Cerebellum (tissue), 5 donors: ENCODE measurements around a stretch of chr18.

DNA sequence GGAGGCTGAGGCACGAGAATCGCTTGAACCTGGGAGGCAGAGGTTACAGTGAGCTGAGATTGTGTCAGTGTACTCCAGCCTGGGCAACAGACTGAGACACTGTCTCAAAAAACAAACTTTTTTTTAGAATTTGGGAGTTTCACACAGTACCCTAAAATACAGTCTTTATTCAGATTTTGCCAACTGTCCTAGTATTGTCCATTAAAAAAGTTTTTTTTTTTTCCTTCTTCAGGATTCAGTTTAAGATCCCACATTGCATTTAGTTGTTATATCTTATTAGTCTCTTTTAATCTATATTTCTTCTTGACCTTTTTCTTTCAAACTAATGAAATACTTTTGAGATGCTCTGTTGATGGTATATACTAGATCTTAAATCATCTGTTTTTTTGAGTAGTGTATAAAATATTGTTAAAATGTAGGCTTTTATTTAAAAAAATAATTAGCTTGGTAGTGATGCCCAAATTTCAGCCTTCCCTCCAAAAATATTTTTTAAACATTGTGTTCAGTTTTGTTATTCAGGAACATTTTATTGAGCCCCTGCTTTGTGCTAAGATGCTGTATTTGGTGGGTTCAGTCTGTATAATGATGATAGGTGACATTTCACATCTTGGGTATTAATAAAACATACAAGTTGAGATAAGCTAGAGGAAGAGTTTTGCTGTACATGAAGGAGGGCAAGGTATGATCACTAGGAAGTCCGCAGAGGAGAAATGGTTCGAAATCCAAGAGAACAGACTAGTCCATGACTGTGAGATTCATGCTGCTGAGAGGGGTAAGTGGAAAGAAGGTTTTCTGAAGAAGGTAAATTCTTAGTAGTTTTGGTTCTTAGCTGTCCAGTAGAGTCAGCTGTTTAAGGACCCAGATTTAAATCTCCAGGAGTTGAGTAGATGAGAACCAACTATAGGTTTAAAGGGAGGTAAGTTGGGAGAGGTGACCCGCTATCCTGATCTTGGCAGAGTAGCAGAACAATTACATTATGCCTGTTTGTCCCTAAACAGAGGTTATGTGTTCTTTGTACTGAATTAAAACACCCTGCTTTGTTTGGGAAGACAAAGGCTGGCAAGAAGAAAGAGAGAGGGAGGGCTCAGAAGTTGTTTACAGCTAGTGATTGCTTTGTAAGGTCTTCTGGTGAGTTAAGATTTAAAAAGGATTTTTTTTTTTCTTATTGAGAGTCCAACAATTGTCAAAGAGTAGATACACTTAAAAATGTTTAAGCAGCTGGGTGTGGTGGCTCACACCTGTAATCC lies 36.9 kb downstream of the USP14 start:
- PRO-cap, 3 experiments = no peak in any of the 3 experiments
- RAMPAGE, long total RNA = no peak

GRCh38 chr18:217425-217910 lies 50.4 kb downstream of the THOC1 start:
- PRO-cap, 3 experiments = no peak in any of the 3 experiments
- RAMPAGE, long total RNA = no peak

DNA sequence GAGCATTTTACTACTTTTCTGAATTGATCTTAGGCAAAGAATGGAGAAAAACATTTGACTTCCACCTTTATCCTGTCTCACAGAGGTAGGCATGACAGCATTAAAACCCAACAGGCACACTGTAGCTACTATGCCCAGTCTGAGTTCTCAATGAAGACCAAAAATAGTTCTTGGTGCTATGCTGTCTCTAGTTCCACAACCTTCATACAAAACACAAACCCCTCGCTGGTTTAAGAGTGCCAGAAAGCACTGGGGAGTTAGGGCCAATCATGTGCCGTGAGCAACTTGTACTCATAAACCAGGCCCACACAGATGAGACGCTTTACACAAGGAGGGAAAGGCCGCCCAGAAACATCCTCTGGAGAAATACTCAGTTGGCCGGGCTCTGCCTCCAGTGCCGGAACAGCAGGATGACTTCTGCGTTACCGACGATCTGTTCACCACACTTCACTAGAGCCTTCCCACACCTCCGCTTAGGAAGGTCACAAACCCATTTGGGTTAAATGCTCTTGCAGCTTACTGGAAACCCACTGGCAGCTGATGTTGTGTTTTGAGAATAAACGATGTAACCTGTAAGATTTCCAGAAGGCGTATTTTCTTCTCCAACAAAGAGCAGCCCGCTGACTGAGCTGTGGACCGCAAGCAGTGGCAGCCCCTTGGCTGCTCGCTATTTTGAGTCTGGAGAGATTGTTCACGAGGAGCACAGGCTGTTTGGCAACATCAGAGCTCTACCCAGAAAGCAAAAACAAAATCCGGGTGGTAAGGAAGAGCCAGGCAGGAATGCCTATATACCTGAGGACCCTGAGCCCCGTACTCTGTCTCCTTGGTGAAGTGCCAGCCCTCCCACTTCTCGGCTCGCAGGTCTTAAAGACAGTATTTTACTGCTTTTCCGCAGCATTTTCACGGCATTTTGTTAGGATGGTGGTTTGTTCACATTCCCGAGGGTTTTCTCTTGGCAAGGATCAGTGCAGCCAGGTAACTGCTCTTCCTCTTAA lies 44.1 kb downstream of the COLEC12 start:
- PRO-cap, 3 experiments = no peak in any of the 3 experiments
- RAMPAGE, long total RNA = no peak

- PRO-cap, 3 experiments = no peak in any of the 3 experiments
- RAMPAGE, long total RNA = no peak
Measured at GRCh38 chr18:475081-475565, 25.4 kb downstream of the COLEC12 start.

DNA sequence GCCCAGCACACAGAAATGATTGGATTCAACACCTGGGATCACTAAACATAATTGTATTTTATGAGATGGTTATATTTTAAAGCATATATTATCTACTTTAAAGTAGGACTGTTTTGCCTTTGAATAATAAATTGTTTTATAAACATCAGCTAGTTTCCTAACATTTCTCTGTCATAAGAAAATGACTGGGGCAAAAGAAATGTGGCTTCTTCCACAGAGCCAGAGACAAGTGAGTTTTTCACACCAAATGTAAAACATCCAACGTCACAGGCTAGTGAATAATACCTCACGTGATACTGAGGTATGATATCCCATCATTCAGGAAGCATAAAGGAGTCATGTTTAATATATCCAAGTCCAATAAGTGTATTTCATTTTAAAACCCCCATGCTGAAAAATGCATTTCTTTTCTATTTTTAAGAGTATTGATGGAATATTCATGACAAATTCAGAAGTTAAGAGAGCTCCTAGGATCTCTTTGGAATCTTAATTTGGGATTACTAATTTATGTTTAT lies 5.9 kb downstream of the COLEC12 start:
- PRO-cap, 3 experiments = no peak in any of the 3 experiments
- RAMPAGE, long total RNA = no peak

DNA sequence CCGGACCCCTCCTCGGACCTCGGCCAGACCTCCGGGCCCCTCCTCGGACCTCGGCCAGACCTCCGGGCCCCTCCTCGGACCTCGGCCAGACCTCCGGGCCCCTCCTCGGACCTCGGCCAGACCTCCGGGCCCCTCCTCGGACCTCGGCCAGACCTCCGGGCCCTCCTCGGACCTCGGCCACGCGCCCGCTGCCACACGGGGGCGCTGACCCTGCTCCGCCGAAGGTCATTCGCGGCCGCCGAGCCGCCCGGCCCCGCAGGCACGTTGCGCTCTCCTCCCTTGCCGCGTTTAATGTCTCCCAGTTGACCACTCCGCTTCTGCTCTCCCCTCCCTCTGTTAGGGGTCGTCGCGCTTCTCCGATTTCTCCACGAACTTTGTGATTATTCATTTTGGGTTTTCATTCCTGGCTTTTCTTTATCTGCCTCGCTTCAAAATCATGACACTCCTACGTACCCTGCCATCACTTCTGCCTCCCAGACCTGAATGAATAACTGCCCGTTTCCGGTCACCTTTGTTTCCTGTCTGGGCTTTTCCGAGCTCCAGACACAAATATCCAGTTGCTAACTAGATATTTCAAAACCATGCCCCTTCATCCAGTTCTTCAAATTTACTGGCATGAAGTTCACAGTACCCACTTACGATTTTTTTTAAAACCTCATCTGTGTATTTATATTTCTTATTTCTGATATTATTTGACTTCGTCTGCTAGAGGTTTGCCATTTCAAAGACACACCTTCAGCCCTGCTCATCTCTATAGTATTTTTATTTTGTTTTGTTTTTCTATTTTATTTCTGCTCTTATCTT lies 14.8 kb upstream of the COLEC12 start:
- PRO-cap, 3 experiments = no peak in any of the 3 experiments
- RAMPAGE, long total RNA = no peak

DNA sequence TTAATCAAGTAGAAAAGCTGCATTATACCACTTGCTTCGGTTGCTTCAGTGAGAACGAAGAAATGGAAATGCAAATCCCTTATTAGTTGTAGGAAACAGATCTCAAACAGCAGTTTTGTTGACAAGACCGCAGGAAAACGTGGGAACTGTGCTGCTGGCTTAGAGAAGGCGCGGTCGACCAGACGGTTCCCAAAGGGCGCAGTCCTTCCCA lies 315 bp upstream of the TYMS start:
- PRO-cap, 3 experiments = no peak in any of the 3 experiments
- RAMPAGE, long total RNA = no peak

- PRO-cap, 3 experiments = no peak in any of the 3 experiments
- RAMPAGE, long total RNA = no peak
Measured at GRCh38 chr18:811763-812116, 302 bp downstream of the YES1 start.

DNA sequence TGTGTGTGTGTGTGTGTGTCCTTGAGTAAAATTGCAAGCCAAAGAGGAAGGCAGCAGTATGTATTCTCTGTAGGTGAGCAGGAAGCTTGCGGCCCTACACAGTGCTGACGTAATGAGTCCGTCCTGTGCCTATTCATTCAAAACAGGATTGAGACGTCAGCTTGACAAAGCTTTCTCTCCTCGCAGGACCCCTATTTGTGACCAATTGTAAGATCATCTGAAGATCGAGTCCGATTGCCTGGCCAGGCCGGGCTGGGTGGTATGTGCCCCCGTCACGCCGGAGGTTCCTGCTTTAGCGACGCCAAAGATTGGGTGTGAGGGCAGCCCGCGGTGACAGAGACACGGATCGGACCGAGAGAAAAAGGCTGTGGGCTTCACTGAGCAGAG lies 220.3 kb downstream of the METTL4 start:
- PRO-cap, 3 experiments = no peak in any of the 3 experiments
- RAMPAGE, long total RNA = no peak

DNA sequence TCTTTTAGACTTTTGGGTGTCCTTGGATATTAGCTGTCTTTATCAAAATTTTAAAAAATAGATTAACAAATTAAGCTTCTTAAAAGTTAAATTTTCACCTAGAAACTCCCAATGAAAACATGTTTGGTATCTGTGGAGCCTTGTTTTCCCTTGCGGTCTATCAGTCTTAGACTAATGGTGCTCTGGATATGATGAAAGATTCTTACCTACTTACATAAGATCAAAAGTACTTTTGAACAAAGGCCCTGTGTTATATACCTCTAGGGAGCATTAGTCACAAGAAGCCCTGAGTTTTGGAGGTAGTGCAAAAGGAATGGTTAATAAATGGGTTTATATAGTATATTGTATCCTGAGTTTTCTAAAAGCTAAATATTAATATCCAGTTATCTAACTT lies 18.0 kb downstream of the NDC80 start:
- PRO-cap, 3 experiments = no peak in any of the 3 experiments
- RAMPAGE, long total RNA = no peak

- PRO-cap, 3 experiments = no peak in any of the 3 experiments
- RAMPAGE, long total RNA = no peak
Measured at GRCh38 chr18:2703024-2704035, 47.8 kb downstream of the SMCHD1 start.

- PRO-cap, 3 experiments = no peak in any of the 3 experiments
- RAMPAGE, long total RNA = no peak
Measured at GRCh38 chr18:2845981-2846829, 601 bp upstream of the EMILIN2 start.

DNA sequence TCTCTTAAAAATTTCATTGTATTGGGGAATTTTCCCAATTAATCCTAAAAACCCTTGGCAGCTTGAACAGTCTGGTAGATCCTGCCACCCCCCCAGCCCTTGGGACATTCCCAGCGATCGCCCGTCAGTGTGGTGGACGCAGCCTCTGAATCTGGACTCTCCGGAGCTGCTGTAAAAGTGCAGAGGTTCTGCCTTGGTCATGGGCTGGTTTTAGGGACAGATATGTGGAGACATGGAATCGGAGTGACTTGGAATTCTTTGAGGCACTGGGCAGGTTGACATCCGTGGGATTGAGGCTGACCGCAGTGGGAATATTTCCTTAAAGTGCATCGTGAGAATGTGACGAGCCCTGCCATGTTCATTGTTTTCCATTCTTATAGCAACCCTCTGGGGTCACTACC lies 6.4 kb downstream of the EMILIN2 start:
- PRO-cap, 3 experiments = no peak in any of the 3 experiments
- RAMPAGE, long total RNA = no peak

GRCh38 chr18:2855310-2856360 lies 8.8 kb downstream of the EMILIN2 start:
- PRO-cap, 3 experiments = no peak in any of the 3 experiments
- RAMPAGE, long total RNA = no peak

DNA sequence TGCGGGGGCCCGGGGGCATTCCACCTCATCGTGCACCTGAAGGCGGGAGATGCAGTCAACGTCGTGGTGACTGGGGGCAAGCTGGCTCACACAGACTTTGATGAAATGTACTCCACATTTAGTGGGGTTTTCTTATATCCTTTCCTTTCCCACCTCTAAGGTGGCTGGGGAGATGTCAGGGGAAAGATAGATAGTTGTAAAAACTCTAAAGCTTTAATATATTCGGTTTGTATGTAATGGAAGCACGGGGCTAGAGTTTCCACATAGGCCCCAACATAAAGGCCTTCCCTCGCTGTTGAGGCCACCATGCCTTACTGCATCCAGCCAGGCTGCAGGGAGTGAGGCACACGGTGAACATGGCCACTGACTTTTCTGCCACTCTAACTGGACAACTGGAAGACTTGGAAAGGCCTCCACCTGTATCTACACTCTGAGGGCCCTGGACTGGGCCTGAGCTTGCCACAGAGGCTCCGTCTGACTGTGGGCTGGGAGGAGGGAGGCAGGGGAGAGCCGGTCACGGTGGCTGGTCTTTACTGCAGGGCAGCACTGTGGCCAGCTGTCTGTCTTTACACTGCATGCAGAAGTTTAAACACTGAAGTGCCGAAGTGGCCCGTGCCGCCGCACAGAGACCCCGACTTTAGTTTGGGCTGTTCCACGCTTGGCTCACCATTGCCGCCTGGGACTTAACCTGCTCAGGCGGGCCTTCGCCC lies 66.6 kb downstream of the EMILIN2 start:
- PRO-cap, 3 experiments = no peak in any of the 3 experiments
- RAMPAGE, long total RNA = no peak

GRCh38 chr18:2917268-2918242 lies 70.7 kb downstream of the EMILIN2 start:
- PRO-cap, 3 experiments = no peak in any of the 3 experiments
- RAMPAGE, long total RNA = no peak

DNA sequence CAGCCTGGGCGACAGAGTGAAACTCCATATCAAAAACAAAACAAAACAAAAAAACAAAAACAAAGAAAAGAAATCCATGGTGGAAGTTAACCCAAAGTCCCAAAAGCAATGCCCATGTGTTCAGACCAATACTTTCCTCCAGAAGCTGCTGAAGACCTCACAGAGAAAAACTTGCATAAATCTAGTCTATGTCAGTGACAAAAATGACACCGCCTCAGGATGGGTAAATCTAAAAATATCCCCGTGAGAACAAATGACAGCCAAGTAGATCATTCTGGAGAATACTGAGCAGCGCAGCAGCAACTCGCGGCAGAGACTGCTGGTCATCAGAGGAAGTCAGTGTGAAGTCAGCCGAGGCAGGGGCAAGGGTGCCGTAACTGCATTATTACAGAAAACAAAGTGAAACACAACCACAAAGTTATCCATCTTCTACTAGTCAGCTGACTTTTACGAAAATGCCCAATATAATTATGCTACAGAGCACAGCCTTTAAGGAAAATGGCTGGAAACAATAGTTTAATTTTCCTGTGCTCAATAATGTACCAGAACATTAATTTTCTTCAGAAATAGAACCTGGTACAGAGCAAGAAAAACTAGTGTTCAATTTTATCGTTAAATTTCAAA lies 40.8 kb downstream of the LPIN2 start:
- PRO-cap, 3 experiments = peak in 2 of 3 experiments; most common plus-strand start position 329 of the sequence (in 1); most common minus-strand start position 150 of the sequence (in 1)
- RAMPAGE, long total RNA = no peak

- PRO-cap, 3 experiments = no peak in any of the 3 experiments
- RAMPAGE, long total RNA = no peak
Measured at GRCh38 chr18:2982334-2983334, 30.3 kb downstream of the LPIN2 start.

DNA sequence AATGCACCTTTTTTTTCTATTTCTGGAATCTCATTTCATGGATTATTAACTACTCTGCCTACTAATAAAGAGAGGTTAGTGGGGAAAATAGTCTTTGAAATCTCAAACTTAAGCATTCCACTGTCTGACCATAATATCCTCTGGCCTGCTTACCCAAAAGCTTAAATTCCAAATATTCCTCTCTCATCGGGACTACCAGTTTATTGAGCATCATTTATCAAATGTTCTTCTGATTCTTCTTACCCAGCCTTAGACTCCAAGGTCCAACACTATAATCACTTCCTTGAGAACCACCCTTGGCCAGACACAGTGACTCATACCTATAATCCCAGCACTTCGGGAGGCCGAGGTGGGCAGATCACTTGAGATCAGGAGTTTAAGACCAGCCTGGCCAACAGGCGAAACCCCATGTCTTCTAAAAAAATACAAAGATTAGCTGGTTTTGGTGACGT lies 38.6 kb upstream of the LPIN2 start:
- PRO-cap, 3 experiments = no peak in any of the 3 experiments
- RAMPAGE, long total RNA = no peak

DNA sequence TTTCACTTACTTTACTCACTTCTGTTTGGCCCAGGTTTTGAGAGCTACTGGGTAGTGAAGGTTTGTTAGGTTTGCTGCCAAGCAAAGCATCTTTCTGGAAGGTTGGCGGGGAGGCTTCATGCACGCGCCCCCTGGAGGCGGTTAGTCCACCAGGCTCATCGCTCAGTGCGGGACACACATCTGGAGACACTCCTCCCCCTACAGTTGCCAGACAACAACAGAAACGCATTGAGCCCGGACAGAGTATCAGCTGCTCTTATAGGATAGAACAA lies 90.5 kb downstream of the MYOM1 start:
- PRO-cap, 3 experiments = no peak in any of the 3 experiments
- RAMPAGE, long total RNA = no peak